ENCODE results near the genes CLDN8, KRTAP24-1, KRTAP19-4, KRTAP19-5, KRTAP8-1 and KRTAP7-1.

GRCh38 chr21:29145207-29146040 is 15.0 kb downstream of the MAP3K7CL start:
- RRBS = no CpG with 5 or more reads among the region's 10 CpGs

- RRBS = no CpG with 5 or more reads among the region's 10 CpGs
These were observed 62.7 kb downstream of the MAP3K7CL start for GRCh38 chr21:29193093-29193621.

DNA sequence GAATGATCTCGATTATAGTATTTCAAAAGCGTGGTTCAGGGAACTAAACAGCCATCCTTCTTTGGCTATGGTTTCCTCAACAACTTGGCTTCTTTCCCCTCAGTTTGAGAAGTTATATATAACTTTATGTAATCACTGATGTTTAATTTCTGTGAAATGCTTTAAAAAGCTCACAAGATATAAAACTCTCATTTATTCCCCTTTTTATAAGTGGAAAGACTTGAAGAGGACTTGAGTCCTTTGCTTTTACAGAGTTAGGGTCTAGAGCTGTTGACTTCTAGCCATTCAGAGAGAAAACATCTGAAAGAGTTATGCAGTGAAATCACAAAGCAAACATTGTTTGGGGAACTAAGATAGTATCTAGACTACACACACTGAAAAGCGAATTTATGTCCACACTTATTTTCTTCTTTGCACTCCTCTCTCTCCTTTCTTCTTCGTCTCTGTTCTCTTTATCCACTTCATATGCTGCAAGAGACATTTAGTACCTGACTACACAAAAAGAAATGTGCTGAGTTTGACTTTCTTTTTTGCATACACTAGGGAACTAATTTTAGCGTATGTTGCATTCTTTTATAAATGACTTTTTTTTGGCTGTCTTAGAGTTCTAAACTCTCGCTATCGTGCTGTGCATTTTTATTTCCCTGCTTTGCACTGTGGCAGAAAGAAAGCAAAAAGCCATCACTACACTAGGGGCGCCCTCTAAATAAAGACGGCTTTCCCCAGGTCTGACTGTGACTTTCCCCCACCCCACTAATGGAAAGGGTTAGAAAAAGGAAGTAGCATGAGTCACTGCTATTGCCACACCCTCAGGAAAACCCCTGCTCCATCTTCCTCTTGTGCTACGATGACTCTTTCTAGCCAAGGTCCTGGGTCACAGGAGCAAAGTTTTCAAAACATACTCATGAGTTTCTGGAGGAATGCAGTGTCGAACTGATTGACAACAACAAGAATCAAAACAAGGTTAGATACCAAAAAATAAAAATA is 65.6 kb downstream of the MAP3K7CL start:
- RRBS = no CpG with 5 or more reads among the region's 11 CpGs

- RRBS = no CpG with 5 or more reads among the region's 2 CpGs
These were observed 19.5 kb downstream of the BACH1 start for GRCh38 chr21:29318177-29318634.

DNA sequence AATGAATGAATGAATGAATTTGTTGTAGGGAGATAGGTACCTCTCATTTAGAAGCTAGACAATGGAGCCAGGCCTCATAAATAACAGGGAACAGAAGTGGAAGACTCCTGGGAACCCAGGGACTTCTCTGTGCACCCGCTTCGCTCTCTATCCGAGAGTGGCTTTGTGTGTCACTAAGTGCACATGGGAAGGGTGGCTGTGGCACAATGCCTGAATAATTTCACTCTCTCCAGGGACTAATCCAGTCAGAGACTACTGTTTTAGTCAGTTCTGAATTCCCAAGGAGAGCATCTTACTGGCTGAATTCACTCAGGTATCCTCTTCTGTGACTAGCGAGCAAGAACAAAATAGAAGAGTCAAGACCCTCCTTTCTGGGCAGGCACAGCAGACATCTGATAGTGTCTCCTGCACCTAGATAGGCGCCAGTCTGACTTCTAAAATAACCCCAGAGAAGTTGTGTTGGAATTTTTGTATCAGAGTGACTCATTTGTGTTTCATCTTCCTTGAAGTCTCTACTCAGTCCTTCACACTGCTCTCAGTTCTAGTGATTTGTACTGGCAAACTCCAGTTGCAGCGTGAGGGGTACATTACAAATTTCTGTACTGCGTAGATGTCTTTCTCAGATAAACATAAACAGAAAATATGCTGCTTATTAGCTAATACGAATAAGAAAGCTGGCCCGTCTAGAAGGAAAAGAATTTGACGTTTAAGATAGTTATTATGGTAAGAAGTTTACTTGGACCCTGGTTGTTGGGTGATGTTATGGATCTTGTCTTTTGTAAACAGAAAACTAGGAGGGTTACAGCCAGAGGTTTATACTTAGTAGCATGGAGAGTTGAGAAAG is 34.0 kb downstream of the BACH1 start:
- RRBS = no CpG with 5 or more reads among the region's 10 CpGs

DNA sequence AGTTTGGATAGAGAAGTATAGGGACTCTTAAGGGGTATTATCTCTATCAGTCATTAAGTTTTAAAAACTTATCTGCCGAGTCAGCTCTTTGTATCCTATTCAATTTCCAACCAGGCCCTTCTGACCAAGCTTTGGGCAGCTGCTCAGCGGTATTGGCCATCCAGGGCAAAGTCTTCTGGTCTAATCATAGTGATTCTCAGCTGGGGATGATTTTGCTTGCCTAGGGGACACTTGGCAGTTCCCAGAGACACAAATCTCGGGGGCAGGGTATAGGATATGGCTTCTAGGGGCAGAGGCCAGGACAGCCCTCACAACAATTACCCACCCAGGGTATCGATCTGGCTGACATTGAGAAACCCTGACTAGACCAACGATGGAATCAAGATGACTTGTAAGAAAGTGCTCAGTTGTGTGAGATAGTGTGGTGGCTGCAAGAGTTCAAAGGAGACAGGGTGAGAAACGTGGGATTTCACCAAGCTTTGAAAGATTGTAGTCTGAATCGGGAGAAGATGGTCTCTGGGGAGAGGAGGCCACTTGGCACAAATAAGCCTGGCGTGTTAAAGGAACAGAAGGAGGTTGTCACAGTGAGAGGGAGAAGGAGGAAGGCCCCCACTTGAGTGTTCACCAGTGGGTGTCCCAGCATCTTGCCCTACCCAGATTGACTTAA is 47.8 kb downstream of the BACH1 start:
- RRBS = no CpG with 5 or more reads among the region's 8 CpGs

DNA sequence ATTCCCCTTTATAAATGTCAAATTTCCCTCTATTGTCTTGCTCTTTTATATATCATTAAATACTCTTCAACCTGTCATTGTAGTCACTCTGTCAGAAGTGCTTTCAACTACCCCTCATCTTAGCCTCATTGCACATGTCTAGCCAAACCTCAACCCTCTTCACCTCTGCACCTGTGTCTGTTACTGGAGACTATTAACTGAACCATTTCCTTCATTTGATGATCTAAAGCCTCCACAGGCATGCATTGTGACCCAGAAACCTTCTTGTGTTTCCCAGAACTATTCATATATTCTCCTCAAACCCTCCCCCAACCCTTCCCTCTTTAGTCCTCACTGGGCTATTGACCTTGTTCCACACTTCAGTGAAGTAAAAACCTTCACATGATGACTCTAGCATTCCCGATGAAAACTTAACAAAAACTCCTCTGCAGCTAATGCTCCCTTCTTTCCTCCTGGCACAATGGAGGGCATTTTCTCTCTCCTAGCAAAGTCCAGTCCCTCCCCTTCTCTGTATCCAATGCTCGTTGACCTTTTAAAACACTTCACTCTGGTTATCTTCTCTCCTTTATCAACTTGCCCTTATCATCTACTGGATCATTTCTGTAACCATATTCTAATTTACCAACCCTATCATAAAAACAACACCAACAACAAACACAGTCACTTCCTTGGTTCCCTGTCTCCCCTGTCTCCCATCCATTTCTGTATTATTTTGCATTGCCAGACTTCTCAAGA is 86.1 kb downstream of the BACH1 start:
- RRBS = no CpG with 5 or more reads among the region's 2 CpGs

DNA sequence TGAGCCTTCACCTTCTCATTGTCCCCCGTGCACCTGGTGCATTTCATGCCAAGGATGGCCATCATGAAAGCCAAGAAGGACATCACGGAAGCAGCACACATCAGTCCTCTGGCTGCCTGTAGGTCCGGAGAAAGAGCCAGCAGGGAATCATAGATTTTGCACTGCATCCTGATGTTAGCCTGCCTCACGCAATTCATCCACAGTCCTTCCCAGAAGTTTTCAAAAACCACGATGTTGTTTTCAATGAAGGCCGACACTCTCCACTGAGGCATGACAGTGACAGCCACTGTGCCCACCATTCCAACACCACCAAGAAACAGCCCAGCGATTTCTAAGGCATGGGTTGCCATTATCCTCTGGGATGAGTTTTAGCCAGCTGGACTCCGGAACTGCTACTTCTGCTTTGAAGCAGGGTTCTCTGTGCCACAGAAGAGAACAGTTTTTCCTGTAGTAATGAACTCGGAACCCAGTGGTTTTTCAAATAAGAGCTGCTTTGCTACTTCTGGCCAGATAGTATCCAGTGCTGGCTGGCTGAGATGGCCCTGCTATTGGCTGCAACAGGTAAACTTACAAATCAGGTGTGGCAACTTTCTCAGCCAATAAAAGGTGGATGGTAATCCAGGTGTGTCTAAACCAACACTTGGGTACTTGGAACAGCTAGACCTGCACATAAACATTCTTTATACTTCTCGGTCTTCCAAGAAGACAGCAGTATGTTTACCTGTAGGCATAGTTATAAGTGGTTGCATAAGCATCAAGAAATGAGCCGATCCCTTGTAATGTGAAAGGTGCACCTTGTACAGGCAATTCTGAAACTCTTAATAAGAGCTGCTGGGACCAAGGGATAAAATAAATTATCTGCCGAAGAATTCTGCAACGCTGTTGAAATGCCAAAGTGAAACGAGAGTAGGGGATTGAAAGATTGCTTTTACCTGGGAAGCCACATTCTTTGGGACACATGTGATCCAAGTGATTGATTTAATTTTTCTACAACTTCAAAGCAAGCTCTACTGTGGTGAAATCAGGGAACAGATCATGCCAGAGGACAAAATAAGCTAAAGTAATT is at the start of gene CLDN8:
Gene CLDN8 (minus strand): TSS at position 522 of the 1,066 bp plus-strand sequence.
- RRBS = no CpG with 5 or more reads among the region's 14 CpGs

- RRBS = no CpG with 5 or more reads among the region's 2 CpGs
These were observed at the start of gene KRTAP24-1 for GRCh38 chr21:30282821-30283034. Gene KRTAP24-1, minus strand, starts transcription at chr21:30282950.

DNA sequence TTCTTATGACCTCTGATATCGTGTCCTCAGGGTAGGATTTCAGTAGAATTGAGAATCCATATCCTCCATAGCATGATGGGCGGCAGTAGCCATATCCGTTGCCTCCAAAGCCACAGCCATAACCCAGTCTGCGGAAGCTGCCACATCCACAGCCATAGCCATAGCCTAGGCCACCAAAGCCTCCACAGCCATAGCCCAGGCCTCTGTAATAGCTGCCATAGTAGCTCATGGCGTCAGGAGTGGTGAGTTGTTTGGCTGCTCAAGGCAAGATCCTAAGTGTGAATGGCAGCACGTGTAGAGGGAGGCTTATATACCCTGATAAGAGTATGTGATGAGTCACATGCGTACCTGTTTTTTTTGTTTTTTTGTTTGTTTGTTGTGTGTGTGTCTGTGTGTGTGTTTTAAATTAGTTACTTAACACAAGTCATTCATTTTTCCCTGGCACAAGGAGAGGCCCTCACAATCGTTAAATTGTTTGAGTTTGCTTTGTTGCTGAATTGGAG is at the start of gene KRTAP19-4:
Gene KRTAP19-4 (minus strand): TSS at position 284 of the 503 bp plus-strand sequence.
- RRBS = no CpG with 5 or more reads among the region's 8 CpGs

GRCh38 chr21:30501993-30502360 is at the start of gene KRTAP19-5:
Gene KRTAP19-5, minus strand, starts transcription at chr21:30502141.
- RRBS = no CpG with 5 or more reads among the region's 8 CpGs

DNA sequence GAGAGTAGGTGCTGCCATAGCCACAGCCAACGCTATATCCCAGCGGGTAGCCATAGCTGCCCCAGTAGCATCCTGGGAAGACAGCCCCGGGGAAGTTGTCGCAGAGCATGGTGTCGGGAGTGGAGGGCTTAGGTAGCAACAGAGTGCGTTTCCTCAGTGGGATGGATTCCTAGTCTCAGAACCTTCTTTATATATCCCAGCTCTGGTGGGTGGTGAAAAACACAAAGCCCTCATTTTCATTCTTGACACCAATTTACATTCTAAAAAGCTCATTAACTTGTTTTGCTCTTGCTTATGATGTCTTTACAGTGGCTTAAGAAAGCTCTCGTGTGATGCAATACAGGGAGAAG is at the start of gene KRTAP8-1:
Gene KRTAP8-1 (minus strand): TSS at position 163 of the 350 bp plus-strand sequence.
- RRBS = no CpG with 5 or more reads among the region's 7 CpGs

GRCh38 chr21:30829631-30829883 is at the start of gene KRTAP7-1:
Gene KRTAP7-1, minus strand, starts transcription at chr21:30829759.
- RRBS = no CpG with 5 or more reads among the region's 2 CpGs

- RRBS = no CpG with 5 or more reads among the region's 5 CpGs
These were observed 112.8 kb downstream of the TIAM1 start for GRCh38 chr21:31231248-31231615.

- RRBS = no CpG with 5 or more reads among the region's 6 CpGs
These were observed 76.0 kb downstream of the TIAM1 start for GRCh38 chr21:31268037-31268422.

DNA sequence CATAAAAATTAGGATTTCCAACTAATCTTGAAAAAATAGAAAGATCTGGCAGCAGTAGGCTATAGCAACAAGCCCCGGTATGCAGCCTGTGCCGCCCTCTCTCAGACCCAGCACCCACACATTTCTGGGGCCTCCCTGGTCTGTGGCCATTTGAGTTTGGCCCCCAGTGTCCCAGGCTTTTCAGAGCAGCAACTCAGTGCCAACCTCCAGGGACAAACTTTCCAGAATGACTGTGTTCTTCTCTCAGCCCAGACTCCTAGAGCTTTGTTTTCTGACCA is 26.7 kb upstream of the TIAM1 start:
- RRBS = no CpG with 5 or more reads among the region's 2 CpGs

- RRBS = no CpG with 5 or more reads among the region's 5 CpGs
These were observed 66.7 kb upstream of the TIAM1 start for GRCh38 chr21:31410736-31411188.

DNA sequence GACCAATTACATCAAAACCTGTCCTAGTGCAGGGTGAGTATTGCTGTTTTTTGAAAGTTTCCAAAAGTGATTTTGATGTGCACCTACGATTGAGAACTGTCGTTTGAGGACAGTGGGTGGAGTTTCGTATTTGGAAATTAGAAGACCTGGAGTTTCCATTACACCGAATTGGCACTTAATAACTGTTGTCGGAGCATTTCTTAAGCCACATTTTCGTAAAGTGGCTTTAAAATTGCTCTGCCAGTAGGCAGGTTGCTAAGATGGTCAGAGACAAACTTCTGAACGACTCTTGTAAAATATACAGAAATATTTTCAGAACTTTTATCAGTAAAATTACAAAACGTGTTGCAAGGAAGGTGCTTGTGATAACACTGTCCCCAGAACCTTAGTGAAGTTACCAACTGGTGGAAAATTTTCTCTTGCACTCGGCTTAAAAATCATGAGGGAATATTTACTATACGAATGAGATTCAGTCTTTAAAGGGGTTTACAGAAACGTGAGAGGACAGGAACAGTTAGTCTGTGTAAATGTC is 1.2 kb downstream of the SOD1 start:
- RRBS = no CpG with 5 or more reads among the region's 11 CpGs

DNA sequence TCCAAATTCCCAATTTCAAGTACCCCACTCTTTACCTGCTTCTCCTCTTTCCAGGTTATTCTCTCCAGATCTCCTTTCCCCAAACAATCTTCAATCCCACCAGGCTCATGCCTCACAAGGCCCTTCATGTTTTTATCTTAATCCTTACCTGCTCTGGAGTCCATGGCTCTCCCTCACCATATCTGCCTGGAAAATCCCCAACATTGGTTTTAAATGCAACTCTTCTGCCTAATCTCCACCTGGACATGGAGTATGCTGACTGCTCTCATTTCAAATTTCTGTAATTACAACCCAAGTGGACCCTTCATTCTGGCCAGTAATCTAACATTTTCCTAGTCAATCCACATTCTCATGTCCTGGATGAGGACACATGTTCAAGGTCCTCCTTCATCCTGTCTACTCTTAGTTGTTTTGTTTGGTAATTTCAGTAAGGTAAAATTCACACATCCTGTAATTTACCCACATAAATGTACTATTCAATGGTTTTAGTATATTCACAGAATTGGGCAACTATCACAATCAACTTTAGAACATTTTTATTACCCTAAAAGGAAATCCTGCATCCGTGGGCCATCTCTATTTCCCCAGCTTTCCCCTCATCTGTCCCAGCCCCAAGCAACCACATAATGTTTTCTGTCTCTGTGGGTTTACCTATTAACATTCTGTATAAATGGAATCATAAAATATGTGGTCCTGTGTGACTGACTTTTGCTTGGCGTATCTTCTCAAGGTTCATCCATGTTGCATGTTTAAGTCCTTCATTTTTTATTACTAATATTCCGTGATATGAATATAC is 17.0 kb downstream of the SOD1 start:
- RRBS = no CpG with 5 or more reads among the region's 3 CpGs

DNA sequence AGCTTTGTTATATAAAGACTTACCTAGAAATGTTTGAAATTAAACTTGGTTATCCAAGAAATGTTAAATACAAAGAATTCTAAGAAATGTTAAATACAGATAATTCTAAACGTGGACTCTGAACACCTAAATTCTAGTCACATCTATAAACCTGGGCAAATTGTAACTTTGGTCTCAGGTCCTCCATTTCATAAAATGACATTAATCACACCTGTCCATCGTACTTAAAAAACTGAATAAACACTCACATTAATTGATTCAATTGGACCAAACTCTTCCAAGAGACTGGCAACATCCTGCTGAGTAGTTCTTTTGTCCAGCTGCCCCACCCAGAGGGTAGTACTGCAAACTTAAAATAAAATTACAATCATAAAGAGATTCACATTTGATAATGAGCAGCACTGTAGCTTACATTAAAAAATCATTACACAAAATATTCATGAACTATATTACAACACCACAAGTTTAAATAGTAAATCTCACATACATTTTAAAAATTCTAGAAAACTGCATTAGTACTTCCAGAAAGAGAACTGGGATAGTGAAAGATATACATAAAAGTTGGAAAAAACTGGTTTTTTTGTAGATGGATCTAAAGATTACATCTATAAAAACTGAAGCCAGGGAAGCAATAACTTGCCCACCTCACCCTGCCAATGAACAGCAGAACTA is 32.7 kb downstream of the SOD1 start:
- RRBS = no CpG with 5 or more reads among the region's 2 CpGs

Measured in Jurkat, Clone E6-1 (cell line).